Sigmoid colon (tissue), 4 donors: ENCODE results near the genes SPAM1, ZNF800, SND1 and CALU.

GRCh38 chr7:121385685-121386459 is 10.2 kb downstream of the FAM3C start:
- PRO-cap, result no peak
- RAMPAGE, long total RNA, 4 experiments, result no peak in any of the 4 experiments

DNA sequence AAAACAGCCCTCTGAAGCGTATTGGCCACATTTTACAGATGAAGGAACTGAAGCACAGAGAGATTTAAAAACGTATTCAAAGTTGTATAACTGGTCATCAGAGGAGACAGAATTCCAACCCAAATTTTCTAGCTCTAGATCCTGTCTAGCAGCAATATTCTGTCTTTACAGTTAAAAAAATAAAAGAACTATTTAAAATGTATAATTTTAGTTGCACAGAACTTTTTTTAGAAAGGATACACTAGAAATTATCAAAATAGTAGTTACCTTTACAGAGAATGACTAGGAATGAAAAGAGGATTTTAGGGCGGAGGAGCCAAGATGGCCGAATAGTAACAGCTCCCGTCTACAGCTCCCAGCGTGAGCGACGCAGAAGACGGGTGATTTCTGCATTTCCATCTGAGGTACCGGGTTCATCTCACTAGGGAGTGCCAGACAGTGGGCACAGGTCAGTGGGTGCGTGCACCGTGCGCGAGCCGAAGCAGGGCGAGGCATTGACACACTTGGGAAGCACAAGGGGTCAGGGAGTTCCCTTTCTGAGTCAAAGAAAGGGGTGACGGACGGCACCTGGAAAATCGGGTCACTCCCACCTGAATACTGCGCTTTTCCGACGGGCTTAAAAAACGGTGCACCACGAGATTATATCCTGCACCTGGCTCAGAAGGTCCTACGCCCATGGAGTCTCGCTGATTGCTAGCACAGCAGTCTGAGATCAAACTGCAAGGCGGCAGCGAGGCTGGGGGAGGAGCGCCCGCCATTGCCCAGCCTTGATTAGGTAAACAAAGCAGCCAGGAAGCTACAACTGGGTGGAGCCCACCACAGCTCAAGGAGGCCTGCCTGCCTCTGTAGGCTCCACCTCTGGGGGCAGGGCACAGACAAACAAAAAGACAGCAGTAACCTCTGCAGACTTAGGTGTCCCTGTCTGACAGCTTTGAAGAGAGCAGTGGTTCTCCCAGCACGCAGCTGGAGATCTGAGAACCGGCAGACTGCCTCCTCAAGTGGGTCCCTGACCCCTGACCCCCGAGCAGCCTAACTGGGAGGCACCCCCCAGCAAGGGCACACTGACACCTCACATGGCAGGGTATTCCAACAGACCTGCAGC is 66.0 kb downstream of the FEZF1 start:
- PRO-cap, result no peak
- RAMPAGE, long total RNA, 4 experiments, result no peak in any of the 4 experiments

DNA sequence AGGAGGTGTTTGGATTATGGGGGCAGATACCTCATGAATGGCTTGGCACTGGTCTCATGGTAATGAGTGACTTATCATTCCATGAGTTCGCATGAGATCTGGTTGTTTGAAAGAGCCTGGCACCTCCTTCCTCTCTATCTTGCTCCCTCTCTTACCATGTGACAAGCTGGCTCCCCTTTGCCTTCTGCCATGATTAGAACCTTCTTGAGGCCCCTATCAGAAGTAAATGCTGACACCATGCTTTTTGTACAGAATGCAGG is 17.0 kb upstream of the SLC13A1 start:
- PRO-cap, result no peak
- RAMPAGE, long total RNA, 4 experiments, result no peak in any of the 4 experiments

GRCh38 chr7:123622453-123623167 is 21.0 kb downstream of the ASB15 start:
- PRO-cap, result no peak
- RAMPAGE, long total RNA, 4 experiments, result no peak in any of the 4 experiments

GRCh38 chr7:123671468-123672160 is 15.9 kb downstream of the LMOD2 start:
- PRO-cap, result no peak
- RAMPAGE, long total RNA, 4 experiments, result no peak in any of the 4 experiments

DNA sequence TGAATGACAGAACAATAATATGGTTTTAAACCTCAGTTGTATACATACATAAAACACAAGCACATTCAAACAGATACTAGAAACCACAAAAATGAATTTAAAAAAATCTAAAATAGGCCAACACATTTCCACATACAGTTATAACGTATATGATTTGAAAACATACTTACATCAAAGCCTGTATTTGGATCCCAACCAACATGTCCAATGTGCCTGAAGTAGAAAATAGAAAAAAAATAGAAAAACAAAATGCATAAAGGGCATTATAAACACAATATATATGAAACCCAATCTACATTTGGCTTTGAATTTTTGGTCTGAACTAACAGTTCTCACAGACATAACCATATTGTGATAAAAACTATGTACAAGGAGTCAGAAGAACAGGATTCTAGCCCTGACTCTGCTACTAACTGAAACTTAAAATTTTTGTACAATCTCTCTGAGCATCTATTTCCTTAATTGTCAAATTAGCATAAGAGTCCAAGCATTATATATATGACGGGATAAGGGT is 40.0 kb downstream of the LMOD2 start:
- PRO-cap, result no peak
- RAMPAGE, long total RNA, 4 experiments, result no peak in any of the 4 experiments

GRCh38 chr7:123924969-123925519 is at the start of gene SPAM1:
SPAM1 (plus strand) TSS chr7:123925241.
- PRO-cap, result no peak
- RAMPAGE, long total RNA, 4 experiments, result no peak in any of the 4 experiments

DNA sequence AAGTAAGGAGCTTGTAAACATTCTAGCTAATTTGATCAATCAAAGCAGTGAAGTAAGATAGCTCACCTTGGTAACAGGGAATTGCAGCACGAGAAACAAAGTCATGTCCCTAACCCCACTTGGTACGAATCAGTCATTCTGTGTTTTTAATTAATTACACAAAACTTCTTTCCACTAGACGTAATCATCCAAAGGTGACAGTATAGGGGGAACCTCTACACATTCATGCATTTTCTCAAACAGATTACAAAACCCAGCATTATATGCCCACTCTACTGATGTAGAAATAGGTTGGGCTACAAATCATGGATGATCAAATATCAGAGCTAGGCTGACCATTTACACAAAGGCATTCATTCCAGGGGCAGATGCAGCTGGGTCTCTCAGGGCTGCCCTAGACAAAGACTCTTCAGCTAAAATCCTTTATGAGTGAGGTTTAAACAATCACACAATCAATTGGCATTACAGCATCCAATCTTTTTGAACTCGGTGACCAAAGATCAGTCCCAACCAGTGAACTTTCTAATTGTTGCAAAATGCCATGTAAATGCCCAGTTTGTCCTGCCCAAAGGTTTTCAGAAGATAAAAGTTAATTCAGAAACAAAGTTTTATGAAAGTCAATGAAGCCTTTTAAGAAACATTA is 41.3 kb downstream of the GPR37 start:
- PRO-cap, result no peak
- RAMPAGE, long total RNA, 4 experiments, result no peak in any of the 4 experiments

DNA sequence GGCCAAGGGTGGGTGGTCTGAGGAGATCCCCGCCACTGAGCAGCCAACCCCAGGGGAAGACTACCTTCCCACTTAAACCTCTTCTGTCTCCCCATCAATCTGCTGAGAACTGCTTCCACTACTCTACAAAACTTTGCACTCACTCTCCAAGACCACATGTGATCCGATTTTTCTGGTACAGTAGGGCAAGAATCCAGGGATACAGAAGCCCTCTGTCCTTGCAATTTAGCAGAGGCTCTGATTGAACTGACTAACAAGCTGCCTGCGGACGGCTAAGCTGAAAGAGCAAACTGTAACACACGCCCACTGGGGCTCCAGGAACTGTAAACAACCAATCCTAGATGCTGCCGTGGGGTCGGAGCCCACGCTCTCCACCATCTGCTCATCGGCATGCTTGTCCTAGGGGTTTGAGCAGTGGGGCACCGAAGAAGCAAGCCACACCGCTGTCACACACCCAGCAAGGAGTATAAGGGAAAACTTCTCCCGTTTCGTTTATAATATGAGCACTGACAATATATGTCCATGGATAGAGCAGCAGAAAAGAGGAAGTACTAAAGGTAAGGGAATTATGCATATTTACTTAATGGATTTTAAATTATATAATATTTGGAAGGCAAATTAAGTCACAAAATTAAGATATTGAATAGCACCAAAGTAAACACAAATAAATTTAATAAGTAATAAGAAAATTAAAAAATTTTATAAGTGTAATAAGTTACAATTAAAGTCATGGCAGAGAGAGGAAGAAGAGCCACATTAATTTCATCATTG is 634.4 kb upstream of the POT1 start:
- PRO-cap, result no peak
- RAMPAGE, long total RNA, 4 experiments, result no peak in any of the 4 experiments

- PRO-cap, result bidirectional peak, plus-strand start at chr7:127392854, minus-strand start at chr7:127392704
- RAMPAGE, long total RNA, 4 experiments, result start-site peak on the minus strand in 3 of 4 experiments, at chr7:127392669-127392742 at its widest, 22 to 39 reads per replicate
These were observed at the start of gene ZNF800 for GRCh38 chr7:127392469-127392971. ZNF800 (minus strand) TSS chr7:127392708.

DNA sequence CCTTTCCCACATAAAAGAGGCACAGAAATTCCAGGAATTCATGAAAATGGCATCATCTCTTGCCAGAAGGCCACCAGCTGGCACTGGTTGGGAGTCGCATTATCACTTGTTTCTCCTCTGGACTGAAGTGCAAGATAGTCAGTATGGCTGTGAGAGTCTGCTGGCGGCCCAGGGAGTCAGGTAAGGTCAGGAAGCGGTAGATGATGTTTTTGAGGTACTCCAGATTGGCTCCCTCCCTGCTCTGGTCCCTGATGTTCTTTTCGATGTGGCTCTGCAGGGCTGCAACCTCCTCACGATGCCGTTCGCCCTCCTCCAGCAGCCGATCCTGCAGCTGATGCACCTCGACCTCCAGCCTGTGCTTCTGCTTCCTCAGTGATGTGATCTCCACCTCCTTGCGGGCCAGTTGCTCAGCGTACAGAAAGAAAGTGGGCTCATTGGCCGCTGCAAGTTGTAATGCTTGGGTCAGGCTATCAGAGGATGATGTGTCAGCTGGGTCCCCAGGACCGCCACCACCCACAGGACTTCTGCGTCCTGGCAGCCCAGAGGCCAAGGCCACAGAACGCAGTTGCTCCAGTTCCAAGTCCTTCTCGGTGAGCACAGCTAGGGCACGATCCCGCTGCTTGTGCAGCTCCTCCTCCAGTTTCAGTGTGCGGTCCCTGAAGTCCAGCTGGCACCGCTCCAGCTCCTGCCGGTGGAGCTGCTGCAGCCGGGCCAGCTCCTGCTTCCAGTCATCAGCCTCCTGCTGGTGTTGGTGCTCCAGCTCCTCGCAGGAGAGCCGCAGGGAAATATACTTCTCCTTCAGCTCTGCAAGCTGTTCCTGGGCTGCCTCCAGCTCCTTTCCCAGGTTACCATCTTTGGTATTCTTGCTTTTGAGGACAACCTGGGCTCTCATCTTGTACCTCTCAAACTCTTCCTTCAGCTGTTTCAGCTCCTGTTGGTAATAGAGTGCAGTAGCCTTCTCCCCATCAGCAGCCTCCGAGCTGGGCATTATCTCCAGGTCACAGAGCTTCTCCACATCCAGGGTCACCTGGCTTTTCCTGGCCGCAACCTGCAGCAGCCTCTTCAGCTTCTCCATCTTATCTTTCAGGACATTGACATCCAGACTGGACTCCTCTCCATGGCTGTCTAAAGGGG is 3.1 kb downstream of the GCC1 start:
- PRO-cap, result no peak
- RAMPAGE, long total RNA, 4 experiments, result no peak in any of the 4 experiments

- PRO-cap, result bidirectional peak, plus-strand start at chr7:127652165, minus-strand start at chr7:127651832
- RAMPAGE, long total RNA, 4 experiments, result start-site peak on the plus strand in 4 of 4 experiments, at chr7:127652165-127652196 at its widest, 216 to 479 reads per replicate
These were observed at the start of gene SND1 for GRCh38 chr7:127652003-127652797. SND1 (plus strand) TSS chr7:127652194.

DNA sequence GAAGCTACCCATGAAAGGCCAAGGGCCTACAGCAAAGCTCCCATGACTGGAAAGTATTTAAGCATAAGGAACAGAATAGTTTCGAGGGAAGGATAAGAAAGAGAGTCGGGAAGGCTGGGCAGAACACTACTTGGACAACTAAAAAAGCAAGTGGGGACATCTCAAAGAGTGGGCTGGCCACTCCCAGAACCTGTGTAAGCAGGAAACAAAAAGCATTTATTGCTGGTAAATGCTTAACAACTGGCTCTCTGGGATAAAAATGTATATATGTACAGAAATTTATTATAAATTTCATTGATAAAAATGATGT is 39.9 kb downstream of the RBM28 start:
- PRO-cap, result no peak
- RAMPAGE, long total RNA, 4 experiments, result no peak in any of the 4 experiments

DNA sequence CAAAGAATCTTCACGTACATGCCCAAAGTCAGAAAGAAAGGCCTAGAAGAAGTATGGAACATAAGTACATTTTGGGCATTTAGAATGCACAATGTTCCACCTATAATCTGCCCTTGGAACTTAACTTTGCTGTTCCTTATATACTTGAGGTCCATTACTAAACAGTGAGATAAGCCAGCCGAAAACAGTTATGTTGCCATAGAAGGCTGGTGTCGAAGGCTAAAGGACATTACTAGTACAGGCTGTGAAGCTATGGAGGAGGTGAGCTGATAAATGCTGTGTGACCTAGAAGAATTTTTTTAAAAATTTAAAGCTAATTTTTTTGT is 19.9 kb downstream of the RBM28 start:
- PRO-cap, result no peak
- RAMPAGE, long total RNA, 4 experiments, result no peak in any of the 4 experiments

DNA sequence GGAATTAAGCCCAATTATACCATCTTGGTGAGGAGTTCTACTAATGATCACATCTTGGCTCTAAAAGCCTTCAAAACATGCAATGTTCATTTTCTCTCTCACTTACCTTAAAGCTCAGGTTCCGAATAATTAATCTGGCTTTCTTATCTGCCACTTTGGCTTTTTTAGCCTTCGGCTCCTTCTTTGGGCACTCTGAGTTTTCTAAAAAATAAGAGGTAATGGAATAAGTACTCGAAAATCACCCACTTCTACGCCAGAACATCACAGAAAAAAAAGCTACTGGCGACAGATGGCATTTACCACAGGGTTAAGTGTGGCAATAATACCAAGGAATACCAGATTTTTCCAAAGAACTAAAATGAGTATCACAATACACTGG is 4.6 kb downstream of the RBM28 start:
- PRO-cap, result no peak
- RAMPAGE, long total RNA, 4 experiments, result no peak in any of the 4 experiments

DNA sequence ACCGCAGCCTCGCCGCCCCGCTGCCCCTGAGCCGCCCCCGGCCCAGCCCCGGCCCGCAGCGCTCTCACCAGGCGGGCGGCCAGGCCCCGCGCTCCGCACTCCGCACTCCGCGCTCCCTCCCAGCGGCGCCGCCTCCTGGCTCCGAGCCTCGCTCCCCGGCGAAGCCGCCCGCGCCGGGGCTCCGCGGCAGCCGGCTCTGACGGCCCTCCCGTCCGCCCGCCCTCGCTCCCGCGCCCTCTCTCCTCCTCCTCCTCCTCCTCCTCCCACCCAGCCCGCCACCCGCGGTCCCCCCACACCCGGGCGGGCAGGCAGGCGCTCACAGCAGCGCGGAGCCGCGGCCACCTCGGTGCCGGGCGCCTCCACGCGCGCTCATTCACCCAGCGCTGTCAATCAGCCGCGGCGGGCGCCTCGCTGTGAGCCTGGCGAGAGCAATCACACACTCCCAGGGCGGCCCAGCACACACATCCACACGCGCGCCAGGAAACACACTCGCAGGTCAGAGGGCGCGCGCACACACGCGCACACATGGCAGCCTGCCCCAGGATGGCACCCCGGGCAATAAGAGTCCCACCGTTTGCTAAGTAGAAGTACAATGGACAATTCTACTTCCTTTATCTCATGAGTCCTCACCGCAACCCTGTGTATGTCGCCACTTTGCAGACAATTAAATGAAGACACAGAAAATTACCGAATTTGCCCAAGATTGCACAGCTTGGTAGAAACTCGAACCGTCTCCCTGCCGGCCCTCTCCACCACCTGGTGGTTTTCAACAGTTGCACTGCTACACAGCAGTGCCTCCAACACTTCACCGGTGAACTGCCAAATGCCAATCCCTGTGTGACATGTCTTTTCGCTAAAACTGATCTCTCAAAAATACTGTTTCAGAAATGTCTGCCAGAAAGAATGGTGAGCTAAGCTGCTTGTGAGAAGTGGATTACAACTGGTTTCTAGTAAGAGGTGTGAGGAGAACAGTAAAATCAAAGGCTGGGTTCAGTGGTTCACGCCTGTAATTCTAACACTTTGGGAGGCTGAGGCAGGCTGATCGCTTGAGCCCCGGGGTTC is 18.1 kb upstream of the RBM28 start:
- PRO-cap, result no peak
- RAMPAGE, long total RNA, 4 experiments, result no peak in any of the 4 experiments

GRCh38 chr7:128645676-128646073 is 26.4 kb upstream of the GARIN1A start:
- PRO-cap, result no peak
- RAMPAGE, long total RNA, 4 experiments, result no peak in any of the 4 experiments

- PRO-cap, result bidirectional peak, plus-strand start at chr7:128739371, minus-strand start at chr7:128739154
- RAMPAGE, long total RNA, 4 experiments, result start-site peak on the plus strand in 4 of 4 experiments, at chr7:128739351-128739411 at its widest, 2,997 to 7,467 reads per replicate
These were observed at the start of gene CALU for GRCh38 chr7:128738897-128740170. CALU (plus strand) TSS chr7:128739359.

DNA sequence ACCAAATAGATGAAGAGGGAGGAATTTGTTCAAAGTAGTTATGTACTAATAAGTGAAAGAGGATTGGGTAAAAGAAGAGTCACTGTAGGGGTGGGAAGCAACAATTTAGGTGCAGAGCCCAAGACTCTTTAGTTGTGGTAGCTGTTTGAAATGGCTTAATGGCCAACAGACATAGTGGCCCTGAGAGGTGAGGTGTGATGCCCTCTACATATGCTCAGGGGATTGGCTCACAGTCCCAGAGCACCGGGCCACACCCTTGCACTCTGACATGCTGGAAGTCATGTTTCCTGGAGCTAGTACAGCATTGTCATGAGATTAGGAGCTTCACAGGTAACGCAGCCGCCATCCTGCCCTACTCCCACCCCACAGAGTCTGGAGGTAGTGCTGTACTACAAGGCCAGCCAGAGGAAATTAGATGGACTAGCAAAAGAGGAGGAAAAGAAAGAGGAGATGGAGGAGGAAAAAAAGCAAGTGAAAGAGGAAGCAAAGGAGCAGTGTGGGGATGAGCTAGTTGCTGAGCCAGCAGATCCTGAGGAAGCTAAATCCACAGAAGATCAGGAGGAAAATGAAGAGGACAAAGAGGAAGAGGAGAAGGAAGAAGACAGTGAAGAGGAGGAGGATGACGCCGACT is 14.8 kb upstream of the FLNC start:
- PRO-cap, result no peak
- RAMPAGE, long total RNA, 4 experiments, result no peak in any of the 4 experiments

DNA sequence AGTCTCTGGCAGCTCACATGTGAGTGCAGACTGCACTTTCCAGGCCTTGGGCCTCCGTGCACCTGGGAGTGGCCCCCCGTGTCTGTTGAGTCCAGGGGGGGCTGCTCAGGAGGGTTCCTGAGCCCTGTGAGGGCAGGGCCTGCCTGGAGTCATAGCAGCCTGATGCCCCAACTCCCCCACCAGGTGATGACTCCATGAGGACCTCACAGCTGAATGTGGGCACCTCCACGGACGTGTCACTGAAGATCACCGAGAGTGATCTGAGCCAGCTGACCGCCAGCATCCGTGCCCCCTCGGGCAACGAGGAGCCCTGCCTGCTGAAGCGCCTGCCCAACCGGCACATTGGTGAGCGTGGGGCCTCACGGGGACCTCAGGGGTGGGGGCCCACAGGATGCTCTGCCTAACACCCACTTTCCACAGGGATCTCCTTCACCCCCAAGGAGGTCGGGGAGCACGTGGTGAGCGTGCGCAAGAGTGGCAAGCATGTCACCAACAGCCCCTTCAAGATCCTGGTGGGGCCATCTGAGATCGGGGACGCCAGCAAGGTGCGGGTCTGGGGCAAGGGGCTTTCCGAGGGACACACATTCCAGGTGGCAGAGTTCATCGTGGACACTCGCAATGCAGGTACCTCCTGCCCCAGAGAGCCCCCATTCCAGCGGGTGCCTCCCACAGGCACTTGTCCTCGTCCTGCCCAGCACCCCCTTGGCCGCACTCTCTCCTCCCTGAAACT is 10.1 kb upstream of the ATP6V1F start:
- PRO-cap, result no peak
- RAMPAGE, long total RNA, 4 experiments, result start-site peak on the plus strand in 1 of 4 experiments, centred at position 280 of the sequence, 67 reads per replicate